Measurements from ENCODE around the genes CCDC97 and B3GNT8.

DNA sequence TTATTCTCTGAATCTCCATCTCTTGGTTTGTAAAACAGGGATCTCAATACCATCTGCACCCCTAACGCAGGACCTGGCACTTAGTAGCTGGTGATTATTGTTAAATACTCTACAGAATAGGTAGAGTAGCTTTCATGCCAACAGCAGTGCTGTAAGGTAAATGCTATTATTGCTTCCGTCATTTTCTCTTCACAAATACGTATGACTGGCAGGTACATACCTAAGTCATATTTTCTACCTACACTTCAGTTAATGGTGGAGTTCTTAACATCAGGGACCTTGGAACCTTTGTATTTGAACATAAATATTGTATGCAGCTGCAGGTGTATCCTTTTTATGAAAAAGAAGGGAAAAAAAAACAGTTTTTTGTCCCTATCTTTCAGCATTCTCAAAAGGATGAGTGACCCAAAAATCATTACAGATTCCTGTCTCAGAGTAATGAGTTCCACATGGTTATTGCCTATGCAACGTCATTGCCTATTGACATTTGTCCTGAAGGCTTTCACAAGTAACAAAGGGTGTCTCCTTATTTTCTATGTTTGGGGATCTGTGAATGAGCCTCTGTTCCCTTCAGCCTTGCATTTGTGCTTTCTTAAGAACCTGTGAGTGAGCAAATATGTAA is 14.8 kb upstream of the CCDC97 start:
- RRBS: no CpG with 5 or more reads among the region's 4 CpGs

GRCh38 chr19:41297584-41298645 is 12.1 kb upstream of the CCDC97 start:
- RRBS: no CpG with 5 or more reads among the region's 9 CpGs

- RRBS: 1% methylated on average over 7 of the region's 64 CpGs
Measured at GRCh38 chr19:41309678-41310813, at the start of gene CCDC97. CCDC97 (plus strand) TSS chr19:41310172.

DNA sequence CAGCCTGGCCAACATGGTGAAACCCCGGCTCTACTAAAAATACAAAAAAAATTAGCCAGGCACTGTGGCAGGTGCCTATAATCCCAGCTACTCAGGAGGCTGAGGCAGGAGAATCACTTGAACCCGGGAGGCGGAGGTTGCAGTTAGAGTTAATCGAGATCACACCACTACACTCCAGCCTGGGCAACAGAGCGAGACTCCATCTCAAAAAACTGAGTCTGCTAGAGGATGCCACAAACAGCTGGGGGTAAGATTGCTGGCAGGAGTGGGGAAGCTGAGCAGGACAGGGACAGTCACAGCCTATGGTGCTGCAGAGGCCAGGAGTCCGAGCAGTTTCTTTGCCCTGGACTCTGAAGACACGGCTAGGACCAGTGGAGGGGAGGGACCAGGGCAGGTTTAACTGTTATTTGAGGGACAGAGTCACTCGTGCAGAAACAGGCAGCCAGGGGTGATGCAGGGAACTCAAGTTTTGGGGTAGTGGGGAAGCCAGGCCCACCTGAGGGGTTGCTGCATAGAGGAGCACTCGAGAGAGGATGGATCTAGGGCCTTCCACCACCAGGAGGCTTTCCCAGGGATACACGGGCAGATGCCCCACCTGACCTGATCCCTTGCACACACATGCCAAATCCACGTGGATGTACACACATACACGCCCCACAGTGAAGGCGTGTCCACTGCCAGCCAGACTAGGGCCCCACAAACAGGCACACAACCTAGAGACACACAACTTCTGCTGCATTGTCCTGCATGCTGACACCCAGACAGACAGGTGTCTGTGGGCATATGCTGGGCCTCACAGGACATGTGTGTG is 8.5 kb downstream of the CCDC97 start:
- RRBS: no CpG with 5 or more reads among the region's 13 CpGs

DNA sequence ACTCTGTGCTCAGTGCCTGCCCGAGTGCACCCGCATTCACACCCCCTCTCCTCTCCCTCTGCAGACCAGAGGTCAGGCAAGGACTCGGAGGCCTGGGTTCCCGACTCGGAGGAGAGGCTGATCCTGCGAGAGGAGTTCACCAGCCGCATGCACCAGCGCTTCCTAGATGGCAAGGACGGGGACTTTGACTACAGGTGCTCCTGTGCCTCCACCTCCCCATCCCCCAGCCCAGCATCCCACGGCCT is 10.2 kb downstream of the CCDC97 start:
- RRBS: no CpG with 5 or more reads among the region's 10 CpGs

DNA sequence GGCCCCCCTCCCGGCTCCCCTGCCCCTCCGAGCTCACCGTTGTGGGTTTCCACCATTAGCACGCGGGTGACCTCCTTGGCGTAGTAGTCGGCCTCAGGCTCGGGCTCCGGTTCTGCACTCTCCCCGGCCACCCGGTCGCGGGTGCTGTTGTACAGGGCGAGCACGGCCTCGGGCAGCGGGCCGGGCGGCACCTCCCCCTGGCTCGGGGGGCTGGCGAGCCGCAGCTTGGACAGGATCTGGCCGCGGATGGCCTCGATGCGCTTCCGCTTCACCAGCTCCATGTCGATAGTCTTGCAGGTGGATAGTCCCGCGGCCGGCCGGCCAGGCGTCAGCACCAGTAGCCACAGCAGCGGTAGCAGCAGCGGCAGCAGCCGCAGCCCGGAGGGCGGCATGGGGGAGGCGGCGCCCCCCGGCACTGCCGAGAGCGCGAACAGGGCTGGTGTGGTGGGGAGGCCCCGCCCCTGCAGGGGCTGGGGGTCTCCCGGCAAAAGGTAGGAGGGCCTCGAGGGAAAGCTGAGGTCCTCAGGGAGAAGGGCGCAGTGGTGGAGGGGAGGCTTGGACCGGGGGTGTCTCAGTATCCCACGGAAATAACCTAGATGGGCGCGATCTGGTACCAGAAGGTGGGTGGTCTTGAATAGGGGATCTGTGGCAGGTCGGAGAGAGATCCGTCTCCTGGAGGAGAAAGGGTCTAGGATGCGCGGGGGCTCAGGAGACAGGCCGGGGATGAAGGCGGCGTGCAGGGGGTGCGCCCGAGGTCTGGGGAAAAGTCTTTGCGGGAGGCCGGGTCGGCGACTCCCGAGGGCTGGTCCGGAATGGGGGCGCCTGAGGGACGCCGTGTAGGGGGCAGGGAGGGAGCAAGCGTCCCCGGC is 835 bp downstream of the TGFB1 start:
- RRBS: 2% methylated on average over 40 of the region's 72 CpGs

- RRBS: no CpG with 5 or more reads among the region's 9 CpGs
Measured at GRCh38 chr19:41364917-41365334, 977 bp upstream of the B9D2 start.

DNA sequence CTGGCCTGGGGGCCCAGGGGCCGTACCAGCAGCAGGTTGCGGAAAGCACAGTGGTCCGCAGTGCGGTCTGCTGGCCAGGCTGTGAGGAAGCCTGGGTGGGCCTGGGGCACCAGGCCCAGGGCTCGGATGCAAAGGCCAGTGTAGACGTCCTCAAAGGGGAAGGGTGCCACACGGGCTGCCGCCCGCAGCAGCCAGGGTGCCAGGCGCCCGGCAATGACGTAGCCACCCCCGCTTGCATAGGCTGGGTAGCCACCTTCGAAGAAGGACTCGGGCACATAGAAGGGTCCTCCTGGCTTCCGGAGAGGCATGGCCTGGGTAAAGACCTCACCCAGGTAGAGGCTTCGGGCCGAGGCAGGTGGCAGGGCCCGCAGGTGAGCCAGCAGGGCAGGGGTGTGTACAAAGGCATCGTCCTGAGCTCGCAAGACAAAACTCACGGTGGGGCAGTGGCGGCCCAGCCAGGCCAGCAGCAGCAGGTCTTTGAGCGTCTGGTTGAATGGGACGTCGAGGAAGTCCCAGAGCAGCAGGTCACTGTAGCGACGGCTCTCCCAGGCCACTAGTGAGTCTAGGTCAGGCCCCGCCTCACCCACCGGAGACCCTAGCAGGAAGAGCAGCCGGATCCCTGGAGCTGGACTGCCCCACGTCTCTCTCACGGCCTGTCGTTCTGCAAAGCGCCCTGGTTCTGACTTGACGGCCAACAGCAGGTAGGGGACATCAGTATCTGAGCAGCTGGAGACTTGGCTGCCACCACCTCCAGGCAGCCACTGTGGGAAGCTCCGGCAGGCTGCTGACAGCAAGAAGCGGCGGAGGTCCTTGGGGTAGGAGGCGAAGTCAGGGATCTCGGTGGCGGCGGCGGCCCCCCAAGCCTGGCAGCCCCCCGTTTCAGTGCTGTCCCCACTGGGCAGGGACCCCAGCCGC is 1.3 kb downstream of the B3GNT8 start:
- RRBS: 97% methylated on average over 5 of the region's 46 CpGs

GRCh38 chr19:41427257-41427638 is at the start of gene B3GNT8:
B3GNT8 (minus strand) TSS chr19:41427374.
- RRBS: 15% methylated on average over 6 of the region's 13 CpGs

DNA sequence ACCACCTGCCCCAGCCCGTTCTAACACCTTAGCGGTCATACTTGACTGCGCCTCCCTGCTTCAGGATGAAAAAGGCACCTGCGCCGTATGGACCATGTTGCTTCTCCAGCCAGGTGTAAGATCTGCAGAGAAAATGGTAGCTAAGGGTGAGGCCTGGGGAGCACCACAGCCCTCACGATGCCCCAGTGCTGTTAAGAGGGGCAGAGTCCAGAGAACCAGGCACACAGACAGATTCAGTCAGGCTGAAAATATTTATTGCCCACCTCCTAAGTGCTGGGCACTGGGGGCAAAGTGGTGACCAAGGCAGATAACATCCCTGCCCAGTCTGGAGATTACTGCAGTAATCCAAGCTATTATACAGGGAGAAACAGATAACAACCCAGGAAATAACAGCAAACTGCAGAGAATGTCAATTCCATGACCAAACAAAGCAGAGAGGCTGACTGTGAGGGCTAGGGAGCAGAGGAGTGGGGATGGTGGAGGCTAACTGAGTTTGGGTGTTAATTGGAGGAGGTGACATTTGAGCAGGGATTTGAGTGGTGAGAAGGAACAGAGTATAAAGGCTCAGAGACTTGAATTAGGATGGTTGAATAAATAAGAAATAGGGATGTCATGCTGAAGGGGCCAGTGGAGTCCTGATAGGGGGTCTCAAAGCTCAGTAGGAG is 3.2 kb downstream of the DMAC2 start:
- RRBS: no CpG with 5 or more reads among the region's 6 CpGs

- RRBS: no CpG with 5 or more reads among the region's 6 CpGs
Measured at GRCh38 chr19:41478468-41478771, 35.5 kb downstream of the ERICH4 start.

DNA sequence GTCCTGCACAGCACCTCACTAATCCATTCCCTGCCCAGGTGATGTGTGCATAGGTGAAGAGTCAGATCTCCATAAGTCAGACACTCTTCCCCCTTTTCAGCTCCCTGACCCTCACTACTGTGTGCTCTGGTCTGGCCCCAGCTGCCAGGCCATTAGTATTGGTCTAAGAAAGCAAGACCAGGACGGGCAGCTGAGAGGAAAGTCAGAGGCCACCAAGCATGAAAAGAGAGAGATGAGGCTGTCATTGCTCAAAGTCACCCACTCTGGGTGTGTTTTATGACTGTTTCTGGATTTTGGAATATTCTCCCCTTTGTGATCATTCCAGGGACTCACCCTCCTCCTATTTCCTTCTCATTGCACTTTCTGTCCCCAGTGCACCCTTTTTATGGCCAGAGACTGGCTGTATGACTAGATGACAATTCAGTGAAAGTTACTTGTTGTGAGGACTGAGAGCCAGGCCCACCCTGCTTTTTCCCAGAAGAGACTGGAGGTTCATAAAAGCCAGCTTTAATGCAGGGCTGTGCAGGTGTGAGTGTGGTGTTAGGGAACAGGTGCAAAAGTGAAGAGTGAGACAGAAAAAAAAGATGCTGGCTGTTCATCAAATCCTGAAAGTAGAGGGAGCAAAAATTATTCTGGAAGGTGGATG is 17.4 kb downstream of the CEACAM7 start:
- RRBS: no CpG with 5 or more reads among the region's 1 CpG

DNA sequence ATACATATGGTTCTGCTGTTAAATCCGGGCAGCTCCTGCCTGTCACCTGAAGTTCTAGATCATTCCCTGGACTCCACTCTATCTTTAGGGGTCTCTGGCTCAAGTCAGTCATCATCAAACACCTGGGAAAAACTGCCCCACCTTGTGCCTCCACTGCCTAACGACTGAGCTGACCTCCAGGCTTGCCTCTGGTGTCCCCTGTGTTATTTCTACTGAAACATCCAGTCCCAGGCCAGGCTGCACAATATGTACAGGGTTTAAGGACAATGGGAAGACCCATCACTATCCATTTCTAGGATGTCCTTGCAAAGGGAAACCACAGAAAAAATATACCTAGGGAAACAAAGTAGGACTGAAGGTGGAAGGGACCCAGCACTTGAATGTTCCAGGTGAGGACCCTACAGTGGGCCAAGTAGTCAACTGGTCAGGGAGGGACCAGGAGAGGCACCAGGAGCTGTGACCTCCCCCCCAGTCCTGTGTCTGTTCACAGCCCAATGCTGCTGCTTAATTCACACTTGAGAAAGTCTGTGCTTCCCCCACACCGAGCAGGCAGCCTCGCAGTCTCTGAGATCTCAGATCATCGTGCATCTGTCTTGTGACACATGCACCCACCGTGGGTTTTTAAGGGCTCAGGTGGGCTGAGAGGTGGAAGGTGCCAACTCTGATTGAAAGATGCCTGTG is 6.0 kb downstream of the CEACAM5 start:
- RRBS: no CpG with 5 or more reads among the region's 6 CpGs

DNA sequence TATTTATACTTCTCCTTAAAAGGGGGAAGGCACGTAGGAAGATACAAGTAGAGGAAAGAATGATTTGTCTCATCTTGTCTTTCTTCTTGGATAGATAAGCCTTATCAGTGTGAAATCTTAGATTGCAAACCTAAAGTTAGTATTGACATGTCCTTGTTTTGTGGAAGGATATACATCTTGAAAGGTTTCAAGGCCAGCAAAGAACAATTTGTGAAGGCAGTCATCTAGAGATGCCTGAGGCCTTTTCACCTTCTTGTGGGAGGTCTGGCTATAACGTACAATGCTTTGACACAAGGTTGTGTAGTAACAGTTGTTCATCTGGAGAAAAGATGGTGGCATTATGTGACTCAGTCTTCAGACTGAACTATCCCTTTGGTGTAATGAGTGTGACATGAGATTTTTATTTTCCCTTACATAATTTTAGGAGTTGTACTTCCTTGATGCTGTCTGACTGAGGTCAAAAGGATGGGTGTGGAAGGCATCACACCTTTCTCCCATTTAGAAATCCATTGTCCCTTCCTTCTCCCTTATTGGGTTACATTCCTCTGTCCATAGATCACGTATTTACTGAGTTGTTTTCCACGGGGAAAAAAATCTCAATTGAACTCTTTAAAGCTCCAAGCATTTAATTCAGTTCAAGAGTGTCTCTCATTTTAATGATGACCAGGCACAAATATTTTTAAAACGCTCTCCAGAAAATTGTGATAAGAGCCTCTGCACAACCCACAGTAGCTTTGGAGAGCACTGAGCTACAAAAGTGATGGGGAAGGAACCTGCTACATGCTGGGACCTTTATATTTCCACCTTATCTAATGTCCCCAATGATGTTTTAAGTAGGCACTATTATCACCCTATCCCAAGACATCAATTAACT is 14.4 kb upstream of the CEACAM6 start:
- RRBS: no CpG with 5 or more reads among the region's 5 CpGs

DNA sequence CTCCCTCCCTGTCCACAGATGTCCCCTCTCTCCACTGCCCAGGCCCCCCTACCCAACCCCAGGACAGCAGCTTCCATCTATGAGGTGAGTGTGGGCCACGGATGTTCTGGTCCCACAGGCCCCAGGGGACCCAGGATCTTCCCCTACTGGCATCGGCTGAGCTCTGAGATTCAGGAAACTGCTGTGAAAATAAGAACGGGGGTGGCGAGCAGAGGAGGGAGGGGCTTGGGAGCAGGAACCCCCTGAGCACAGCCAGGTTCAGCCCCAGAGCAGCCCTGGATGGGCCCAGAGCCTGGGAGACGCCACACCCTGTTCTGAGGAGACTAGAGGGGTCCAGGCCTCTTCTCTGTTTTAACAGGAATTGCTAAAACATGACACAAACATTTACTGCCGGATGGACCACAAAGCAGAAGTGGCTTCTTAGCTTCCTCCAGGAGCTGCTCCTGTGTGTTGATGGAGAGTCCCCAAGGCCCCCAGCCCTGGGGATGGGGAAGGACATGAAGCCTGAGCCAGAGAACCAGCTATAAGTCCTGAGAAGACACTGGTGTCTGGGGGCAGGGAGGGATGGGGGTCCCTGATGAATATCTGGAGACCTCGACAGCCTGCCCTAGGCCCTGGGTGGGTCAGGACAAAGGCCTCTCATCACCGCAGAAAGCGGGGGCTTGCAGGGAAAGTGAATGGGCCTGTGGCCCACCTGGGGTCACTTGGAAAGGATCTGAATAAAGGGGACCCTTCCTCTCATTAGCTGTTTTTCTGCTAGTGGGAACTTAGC is 14.6 kb downstream of the CEACAM3 start:
- RRBS: no CpG with 5 or more reads among the region's 9 CpGs

DNA sequence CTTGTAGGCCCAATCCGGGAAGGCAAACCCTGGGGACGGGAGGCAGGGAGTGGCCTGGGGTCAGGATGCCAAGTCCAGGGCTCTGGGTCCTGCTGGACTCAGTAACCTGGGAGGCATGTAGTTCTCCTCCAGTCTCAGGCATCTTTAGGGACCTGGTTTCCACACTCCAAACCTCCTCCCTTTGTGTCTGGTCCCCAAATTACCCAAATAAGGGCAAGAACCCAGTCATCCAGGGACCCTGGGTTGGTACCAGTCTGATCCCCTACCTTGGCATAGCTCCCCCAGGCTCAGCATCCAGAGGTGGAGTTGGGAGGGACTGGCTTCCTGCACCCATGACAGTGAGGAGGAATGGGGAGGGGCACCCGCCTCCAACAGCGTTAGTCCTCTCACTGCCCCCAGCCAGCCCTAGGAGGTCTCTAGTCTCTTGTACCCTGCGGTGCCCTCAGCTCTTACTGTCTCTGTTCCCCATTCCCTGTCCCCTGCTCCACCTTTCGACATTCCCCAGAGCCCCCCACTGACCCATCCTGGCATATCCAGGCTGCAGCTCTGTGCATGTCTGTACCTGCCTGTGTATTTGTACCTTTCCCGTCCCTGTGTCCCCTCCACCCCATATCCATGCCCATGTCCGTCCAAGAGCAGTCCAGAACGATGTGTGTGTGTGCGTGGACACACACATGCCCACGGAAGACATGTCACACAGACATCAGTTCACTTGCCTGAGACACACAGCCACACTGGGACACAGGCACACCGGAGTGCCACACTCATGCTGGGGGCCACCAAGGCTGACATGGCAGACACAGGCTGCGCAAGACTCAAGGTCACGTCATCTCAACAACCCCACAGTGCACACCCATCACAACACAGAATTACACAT is 17.9 kb downstream of the ERFL start:
- RRBS: no CpG with 5 or more reads among the region's 14 CpGs

DNA sequence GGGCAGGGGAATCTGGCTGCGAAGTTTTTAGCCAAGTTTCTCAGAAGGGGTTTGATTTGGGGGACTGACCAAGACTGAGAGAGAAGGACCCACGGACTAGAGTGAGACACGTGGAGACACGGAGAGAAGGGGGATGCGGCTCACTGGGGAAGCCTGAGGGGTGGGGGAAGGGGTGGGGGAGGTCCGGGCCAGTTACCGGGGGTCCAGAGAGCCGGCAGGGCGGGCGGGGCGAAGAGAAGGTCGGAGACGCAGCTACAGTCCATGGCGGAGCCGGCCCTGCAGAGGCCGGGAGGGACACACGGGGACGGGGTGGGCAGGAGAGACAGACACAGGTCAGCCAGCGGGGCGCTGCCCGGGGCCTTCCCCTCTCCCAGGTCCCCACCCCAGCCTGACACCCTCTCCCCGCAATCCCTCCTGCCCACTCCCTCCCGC is 15.6 kb downstream of the ERFL start:
- RRBS: 4% methylated on average over 14 of the region's 23 CpGs

GRCh38 chr19:41921162-41921723 is 7.0 kb downstream of the ERFL start:
- RRBS: 28% methylated on average over 3 of the region's 18 CpGs

DNA sequence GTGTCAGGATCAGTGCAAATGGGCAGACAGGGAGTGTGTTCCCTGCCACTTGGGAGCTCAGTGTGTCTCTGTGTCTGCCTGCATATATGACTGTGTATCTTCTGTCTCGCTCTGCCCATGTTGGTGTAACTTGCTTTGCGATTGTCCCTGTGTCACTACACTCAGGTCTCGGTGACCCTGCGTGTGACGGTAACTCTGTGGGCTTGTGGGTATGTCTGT is 8.1 kb upstream of the ERFL start:
- RRBS: no CpG with 5 or more reads among the region's 5 CpGs

DNA sequence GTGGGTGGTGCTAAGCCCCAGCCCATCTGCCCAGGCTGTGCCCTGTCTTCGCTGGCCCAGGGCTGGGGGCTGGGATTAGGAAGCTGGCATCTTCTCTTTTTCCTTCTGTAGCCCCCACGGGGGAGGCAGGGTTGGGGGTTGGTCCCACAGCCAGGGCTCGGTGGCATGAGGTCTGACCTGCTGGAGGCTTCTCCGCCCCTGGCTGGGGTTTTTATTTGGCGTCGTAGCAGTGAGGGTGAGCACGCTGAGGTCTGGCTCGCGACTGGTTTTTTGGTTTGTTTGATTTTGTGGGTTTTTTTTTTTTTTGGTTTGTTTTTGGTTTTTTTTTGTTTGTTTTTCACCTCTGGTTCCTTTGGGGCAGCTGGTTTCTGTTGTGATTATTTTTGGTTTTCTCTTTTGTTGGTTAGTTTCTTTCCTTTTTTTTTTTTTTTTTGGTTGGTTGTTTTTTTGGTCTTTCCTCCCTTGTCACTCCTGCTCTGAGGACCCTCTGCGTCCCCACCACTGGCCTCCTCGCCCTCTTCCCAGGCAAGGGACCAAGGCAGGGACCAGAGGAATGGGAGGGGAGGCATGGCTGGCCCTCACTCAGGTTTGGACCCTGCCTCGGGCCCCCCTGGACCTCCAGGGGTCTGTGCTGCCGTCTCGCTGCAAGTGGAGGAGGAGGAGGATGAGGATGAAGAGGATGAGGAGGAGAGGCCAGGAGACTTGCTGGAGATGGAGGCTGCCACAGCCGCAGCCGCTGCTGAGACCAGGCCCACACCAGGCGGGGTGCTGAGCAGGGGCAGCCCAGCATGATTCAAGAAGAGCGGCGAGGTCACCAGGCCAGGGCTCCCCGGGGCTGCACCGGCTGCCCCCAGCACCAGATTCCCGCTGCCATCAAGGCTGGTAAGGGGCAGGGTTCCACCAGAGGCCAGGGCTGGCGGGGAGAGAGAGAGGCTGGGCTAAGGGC is 15.0 kb downstream of the ZNF574 start:
- RRBS: no CpG with 5 or more reads among the region's 23 CpGs